ENCODE measurements around a stretch of chrX.

GRCh38 chrX:77554586-77555354 is 107.6 kb downstream of the FGF16 start:
- PRO-cap: no peak

GRCh38 chrX:78068888-78069711 is 34.9 kb upstream of the PGK1 start:
- PRO-cap: no peak

DNA sequence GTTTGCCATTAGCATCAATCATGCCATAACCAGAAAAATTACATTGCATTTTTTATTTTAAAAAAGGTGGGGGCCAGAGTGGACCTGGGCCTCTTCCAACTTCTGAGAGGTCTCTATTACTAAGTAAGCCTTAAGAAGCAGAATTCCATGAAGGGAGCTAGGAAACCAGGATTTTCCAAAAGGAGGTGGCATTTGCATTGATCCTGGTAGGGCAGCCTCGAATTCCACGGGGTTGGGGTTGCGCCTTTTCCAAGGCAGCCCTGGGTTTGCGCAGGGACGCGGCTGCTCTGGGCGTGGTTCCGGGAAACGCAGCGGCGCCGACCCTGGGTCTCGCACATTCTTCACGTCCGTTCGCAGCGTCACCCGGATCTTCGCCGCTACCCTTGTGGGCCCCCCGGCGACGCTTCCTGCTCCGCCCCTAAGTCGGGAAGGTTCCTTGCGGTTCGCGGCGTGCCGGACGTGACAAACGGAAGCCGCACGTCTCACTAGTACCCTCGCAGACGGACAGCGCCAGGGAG is 400 bp upstream of the PGK1 start:
- PRO-cap: unidirectional peak, minus-strand start at position 289 of the sequence; bidirectional peak, plus-strand start outside the sequence, minus-strand start at position 355 of the sequence

DNA sequence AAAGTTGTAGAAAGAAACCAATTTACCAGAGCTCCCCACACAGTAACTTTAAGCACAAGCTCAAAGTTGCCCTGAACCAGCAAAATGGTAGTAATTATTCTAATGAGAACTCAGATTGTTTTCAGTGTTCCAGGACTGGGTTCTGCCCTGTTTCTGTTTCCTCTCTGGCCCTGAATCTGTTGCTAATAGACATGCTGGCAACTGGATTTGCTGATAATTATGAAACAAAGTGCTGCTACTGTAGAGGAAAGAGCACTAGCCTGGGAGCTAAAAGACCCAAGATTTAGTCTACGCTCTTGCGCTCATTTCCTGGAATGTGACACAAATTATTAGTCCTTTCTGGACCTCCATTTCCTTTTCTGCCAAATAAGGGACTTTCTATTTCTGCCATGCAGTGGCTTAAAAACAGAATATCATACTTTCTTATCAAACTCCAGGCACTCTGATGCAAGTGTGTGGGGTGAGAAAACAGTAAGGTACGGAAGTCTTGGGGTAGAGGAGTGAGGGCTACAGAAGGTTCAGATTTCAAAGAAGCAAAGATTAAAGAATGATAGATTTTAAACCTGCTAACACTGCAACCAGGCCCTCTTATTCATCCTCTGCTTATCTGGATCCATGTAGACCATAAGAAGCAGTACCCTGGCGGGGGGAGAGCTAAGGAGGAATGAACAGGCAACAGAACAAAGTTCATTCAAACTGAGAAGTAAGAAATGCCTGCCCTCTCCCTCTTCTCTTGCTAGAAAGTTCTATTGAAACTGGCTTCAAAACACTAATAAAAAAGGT is 48.3 kb upstream of the GPR174 start:
- PRO-cap: no peak

GRCh38 chrX:79262763-79262962 is 104.5 kb downstream of the ITM2A start:
- PRO-cap: no peak

DNA sequence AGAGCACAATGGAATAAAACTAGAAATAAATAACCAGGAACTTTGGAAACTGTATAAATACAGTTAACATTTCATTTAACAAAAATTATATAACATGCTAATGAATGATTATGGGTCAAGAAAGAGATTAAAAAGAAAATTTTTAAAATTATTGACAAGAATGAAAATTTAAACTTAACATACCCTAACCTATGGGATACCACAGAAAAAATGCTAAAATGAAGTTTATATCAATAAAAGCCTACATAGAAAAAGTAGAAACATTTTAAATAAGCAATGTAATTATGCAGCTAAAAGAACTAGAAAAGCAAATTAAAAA is 180.6 kb upstream of the TBX22 start:
- PRO-cap: no peak

- PRO-cap: no peak
Observed at GRCh38 chrX:80676455-80677464, 132.9 kb downstream of the BRWD3 start.

GRCh38 chrX:81114691-81115378 is 86.9 kb downstream of the HMGN5 start:
- PRO-cap: no peak

DNA sequence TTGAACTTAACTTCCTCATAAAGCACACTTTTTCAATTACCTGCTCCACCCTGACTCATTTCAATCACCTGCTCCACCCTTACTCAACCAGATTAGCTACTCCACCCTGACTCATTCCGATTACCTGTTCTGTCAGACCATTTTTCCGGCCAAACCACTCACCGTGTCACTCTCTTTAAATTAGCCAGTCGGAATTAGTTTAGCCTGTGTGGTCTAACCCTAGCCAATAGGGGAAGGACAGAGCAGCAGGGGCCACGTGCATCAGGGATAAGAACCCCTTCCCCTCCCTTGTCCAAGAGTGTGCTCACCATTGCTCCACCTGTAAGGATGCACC is 751.7 kb upstream of the POU3F4 start:
- PRO-cap: no peak

- PRO-cap: no peak
Observed at GRCh38 chrX:85244359-85245434, 906 bp downstream of the ZNF711 start.

DNA sequence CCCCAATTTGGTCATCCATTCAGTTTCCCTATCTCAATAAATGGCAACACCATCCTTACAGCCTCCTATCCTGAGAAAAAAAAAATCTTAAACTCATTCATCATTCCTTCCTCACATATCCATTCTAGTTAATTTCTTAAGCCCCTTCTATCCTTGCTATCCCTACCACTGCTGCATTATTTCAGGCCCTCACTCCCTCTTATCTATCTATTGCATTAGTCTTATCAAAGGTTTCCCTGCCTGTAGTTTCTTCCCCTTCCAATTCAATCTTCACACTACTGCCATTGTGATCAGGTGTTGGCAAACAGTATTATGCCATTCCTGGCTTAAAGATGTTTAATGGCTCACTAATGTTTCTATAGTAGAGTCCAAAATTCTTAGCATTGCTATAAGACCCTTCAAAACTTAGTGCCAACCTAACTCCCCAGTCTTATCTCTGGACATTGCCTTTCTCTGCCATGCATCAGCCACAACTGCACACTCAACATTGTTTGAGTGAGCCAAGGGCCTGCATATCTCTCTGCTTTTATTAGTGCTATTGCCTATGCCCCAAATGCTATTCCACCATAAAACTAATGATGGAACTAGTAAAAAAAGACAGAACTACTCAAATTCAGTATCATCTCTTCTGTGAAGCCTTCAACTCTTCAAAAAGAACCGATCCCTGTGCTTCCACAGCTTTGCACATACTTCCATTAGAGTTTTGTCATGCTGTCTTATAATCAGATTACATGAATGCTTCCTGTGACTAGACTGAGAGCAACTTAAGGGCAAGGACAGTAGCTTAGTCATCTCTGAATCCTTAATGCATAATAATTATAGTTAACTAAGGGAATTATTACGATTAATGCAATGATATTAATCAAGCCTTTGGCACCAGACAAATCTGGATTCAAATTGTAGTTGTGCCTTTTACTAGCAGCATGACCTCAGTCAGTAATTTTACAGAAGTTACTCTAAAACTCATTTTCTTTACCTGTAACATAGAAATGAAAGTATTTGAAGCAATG is 53.8 kb downstream of the CHM start:
- PRO-cap: no peak

DNA sequence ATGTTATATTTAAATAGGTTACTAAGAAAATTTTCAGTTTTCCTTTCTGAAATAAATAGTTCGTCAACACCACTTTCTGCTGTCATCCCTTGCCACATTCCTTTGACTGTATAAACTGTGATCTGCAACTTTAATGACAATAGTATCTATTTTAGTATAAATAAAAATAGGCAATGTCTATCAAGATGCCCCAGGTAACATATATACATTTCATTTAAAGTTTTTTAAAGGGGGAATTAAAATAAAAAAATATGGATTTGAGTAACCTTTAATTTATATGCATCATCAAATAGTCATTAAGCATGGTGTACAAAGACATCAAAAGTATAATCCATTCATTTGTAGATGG is 629.4 kb downstream of the DACH2 start:
- PRO-cap: no peak

- PRO-cap: no peak
Observed at GRCh38 chrX:91780628-91781109, 1.5 kb downstream of the PCDH11X start.

- PRO-cap: no peak
Observed at GRCh38 chrX:93627215-93627414, 46.3 kb downstream of the NAP1L3 start.

- PRO-cap: no peak
Observed at GRCh38 chrX:95218943-95219468, 1465.6 kb upstream of the DIAPH2 start.

GRCh38 chrX:96538226-96538805 is 146.3 kb upstream of the DIAPH2 start:
- PRO-cap: no peak

DNA sequence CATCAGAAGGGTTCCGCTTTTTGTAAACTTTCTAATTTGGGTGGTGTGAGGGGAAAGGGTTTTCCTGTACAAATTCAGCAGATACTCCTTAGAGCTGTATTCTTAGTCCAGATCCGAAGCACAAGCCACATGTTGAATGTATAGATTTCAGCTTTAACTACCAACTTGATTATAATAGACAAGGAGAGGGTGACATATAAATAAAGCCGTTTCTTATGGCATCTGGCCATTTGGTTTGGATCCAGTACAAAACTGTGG is 1.3 kb downstream of the DIAPH2 start:
- PRO-cap: no peak

- PRO-cap: no peak
Observed at GRCh38 chrX:96885376-96885575, 1.6 kb downstream of the RPA4 start.

- PRO-cap: no peak
Observed at GRCh38 chrX:100731176-100731985, 540 bp downstream of the SYTL4 start.

GRCh38 chrX:100812134-100812712 is 8.0 kb upstream of the CSTF2 start:
- PRO-cap: no peak